Measurements from ENCODE around the gene PDZRN3.

DNA sequence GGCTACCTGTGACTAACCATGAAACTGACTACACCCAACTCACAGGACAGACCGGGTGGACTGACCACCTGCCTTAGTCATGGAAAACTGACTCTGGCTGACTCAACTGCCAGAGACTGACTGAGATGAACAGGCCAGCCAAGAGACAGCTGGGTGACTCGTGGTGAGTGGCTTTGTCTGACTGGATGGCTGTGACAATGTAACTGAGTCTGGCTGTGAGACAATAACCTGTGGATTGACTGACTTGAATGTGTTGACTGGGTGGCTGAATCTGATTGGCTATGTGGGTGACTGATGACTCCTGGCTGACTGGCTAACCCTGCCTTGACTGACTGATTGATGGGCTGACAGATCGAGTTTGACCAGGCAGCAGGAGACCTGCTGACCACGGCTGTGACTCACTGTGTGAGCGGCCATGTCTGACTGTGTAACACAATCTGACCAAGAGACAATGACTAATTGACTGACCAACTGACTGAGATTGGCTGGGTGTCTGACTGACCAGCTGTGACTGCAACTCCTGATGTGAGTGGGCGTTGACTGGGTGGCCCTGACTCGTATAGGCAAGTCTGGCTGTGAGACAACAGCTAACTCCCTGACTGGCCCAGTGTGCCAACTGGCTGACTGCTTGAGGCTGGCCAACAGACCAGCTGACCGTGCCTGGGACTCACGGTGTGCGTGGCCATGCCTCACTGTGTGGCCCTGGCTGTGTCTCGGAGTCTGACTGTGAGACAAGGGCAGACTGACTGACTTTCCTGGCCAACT, 509.2 kb downstream of the SHQ1 start:
- PRO-cap, 2 experiments, result no peak in any of the 2 experiments
- RAMPAGE, long total RNA, 4 experiments, result no peak in any of the 4 experiments

DNA sequence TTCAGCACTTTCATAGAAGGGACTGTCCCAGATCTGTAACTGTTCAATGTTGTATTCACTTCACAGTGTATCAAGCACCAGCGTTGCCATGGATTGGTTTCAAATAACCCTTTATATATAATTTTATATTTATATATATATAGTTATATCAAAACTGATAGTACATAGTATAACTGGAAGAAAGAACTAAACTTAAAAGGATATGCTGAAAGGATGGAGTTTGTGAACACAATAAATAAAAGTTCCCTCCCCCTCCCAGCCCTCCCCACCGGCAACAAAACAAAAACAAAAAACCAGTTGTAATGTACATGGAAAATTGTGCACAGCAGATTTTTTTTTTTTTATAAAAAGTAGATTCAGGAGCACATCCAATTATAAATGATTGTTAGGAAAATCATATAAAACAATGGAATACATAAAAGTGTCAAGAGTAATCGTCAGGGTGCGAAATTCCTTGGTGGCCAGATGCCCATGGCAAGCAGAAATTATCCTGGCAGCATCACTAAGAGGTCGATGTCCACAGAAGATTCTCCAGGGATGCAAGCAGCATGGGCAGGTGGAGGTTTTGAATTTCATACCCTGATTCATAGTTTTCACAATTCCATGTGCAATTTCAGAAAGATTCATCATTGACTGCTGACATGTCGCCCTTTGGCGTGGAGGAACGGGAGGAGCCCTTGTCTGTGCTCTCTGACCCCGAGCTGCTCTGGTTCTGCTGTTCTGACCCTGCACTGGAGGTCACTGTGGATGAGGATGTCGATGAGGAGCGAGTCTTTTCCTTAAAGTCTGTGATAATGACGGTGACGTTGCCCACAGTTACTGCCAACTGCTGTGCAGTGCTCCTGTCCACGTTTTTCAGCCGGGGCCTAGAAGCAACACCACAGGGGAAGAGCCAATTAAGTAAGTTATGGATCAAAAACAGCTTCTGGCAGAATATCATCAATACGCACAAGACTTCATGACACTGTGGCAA, 470.2 kb downstream of the SHQ1 start:
- PRO-cap, 2 experiments, result no peak in any of the 2 experiments
- RAMPAGE, long total RNA, 4 experiments, result no peak in any of the 4 experiments

GRCh38 chr3:72386229-72386720, 462.0 kb downstream of the SHQ1 start:
- PRO-cap, 2 experiments, result no peak in any of the 2 experiments
- RAMPAGE, long total RNA, 4 experiments, result no peak in any of the 4 experiments

DNA sequence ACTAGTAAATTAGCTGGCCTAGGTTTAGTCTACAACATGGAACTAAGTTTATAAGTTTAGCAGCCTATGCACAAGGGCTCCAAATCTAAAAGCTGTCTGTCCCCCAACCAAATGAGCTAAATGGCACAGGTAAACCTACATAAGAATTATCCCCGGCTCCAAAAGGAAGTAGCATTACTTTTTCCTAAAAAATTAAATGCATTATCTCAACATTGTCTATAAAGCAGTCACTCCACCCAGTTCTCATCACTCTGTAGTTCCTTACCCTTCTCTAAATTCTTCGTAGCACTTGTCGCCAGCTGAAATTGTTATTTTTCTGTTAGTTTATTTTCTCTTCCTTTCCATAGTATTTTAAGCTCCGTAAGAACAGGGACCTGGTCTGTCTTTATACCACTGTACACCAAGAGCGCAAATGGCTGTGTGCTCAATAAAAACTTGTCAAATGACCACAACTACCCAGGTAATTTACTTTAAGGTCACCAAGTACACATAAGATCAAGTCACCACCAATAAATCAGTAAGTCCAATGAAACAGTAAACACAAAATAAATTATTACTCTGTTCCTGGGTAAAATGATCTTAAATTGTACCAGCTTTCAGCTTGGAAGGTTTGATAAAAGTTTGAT, 407.1 kb downstream of the SHQ1 start:
- PRO-cap, 2 experiments, result no peak in any of the 2 experiments
- RAMPAGE, long total RNA, 4 experiments, result start-site peak on the minus strand in 1 of 4 experiments, centred at position 321 of the sequence, 10 reads per replicate

DNA sequence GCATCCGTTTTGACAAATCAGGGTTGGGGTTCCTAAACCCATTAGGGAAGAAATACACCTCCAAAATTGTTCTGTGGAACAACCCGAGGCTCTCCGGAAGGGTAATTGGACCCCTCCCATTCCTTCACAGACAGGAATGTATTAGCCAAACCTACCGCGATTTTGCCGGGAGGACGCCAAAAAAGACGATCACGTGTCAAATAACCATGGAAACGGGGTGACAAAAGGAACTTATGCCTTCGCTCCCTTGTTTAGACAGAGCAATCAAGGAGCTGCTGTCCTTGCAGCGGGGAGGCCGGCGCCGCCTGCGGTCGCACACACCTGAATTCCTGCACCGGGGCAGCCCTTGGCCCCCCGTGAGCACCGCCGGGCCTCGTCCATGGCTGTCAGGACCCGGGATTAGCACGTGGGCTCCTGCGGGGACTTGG, 193.2 kb downstream of the SHQ1 start:
- PRO-cap, 2 experiments, result no peak in any of the 2 experiments
- RAMPAGE, long total RNA, 4 experiments, result no peak in any of the 4 experiments

DNA sequence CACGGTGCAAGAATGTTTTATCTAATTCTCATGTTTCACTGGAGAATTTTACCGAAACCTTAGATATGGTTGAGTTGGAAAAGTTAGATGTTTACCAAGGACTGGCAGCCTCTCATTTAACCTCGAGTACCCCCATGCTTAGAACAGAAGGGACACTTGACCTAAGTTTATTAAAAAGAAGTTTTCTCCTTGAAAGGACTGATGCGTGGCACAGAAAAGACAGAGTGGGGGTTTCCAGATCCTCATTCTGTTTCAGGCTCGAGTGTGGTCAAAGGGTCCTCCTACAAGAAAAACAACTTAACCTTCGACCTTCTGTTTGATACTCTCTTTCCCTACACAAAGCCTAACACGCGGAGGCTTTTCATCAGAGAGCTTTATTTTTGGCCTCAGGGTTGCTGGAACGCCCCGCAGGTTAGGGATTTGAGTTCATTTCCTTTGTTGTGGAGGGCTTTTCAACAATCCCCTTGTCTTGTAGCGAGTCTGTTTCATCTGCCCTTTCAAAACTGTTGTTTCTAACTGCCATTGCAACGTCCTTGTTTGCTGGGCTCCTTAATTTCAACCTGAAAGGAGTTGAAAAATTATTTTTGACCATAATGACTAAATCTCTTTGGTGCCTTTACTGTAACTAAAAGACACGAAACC, 1.1 kb downstream of the GXYLT2 start:
- PRO-cap, 2 experiments, result no peak in any of the 2 experiments
- RAMPAGE, long total RNA, 4 experiments, result no peak in any of the 4 experiments

DNA sequence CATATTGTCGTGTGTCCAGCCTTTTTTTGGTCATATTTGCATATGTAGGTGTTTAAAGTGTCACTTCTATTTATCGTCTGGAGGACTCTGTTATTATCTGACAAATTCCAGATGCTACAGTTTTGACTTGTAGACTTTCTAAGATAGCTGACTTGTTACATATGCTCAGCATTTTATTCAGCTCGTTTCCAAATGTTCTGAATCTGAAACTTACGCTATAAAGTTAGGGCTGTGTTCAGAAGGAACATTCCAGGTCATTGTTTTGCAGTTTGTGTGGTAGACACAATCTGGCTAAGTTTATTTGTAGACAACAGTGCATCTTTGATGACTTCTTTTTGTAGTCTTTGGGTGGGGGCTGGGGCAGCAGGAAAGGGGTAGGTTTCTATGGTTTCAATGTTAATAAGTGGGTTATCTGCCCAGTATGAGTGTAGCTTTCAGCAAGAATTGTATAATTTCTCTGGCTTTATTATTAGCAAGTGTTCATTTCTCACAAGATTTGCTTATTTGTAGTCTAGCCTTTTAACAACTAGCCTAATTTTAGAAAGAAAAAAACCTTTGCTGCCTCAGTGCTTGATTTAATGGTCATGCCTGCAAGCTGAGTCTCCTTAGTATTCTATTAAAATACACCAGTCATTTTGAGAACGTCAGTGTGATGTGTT, 2.1 kb downstream of the PPP4R2 start:
- PRO-cap, 2 experiments, result no peak in any of the 2 experiments
- RAMPAGE, long total RNA, 4 experiments, result no peak in any of the 4 experiments

- PRO-cap, 2 experiments, result no peak in any of the 2 experiments
- RAMPAGE, long total RNA, 4 experiments, result no peak in any of the 4 experiments
Observed at GRCh38 chr3:73059308-73060040, 2.0 kb upstream of the EBLN2 start.

GRCh38 chr3:73068228-73068896, 6.9 kb downstream of the EBLN2 start:
- PRO-cap, 2 experiments, result no peak in any of the 2 experiments
- RAMPAGE, long total RNA, 4 experiments, result no peak in any of the 4 experiments

DNA sequence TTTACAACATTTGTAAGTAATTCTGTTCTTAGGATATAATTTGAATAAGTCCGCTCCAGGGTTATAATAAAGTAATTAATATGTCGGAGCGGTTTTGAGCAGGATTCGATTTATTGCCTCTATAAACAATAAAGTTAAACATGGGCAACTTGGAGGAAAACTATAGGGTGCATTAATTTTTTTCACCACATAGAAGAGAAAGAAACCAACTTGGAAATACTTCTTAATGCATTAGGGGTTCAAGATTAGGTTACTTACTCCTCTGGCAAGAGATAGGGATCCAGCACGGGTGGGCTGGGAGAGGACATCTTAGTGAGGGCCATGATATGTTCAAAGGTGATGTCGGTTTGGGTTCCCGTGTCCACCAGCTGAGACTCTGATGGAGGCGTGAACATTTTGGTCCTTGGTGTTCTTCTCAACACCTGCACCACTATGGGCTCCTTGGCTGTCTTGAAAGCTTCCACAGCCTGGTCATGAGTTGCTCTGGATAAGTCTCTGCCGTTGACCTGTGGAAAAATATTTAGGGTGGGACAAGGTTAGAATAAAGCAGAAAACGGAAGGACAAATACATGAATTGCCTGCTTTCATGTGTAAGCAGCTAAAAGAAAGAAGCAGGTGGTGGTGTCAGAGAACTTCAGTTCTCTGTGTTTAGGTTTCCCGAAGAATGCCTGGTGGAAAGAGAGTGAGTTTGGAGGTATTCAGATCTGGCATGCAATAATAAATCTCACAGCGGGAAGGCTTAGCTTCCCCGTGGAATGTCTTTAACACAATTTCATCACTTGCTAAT, 220.7 kb downstream of the PDZRN3 start:
- PRO-cap, 2 experiments, result no peak in any of the 2 experiments
- RAMPAGE, long total RNA, 4 experiments, result start-site peak on the minus strand in 2 of 4 experiments, centred at positions 223 to 414 of the sequence, 6 to 7 reads per replicate

DNA sequence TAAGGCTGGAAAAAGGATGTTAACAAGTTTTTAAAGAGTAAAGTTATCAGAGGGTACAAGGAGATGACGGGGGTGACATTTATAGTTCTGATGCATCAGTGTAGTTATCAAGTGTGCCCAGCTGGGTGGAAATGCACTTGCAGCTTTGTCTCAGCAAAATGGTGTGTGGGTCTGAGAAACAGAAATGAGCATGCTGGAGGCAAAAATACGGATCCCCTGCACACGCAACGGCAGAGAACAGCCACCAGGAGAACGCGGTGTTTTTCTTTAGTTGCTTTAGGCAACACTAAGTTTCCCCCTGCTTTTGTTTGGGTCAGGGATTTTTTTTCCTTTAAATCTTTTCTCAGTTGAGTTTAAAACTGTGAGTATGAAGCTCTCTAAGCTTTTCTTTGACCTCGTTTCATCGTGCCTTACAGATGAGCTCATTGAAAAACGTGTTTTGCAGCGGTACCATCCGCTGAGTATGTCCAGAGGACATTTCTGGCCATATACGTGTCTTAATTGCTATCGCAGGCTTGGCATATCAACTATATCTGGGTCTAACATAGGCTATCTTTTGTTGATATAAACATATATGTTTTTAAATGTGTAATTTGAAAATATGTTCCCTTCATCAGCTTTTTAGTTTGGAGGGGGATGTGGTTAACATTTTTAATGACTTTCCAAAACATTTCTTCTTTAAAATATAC, 205.3 kb downstream of the PDZRN3 start:
- PRO-cap, 2 experiments, result no peak in any of the 2 experiments
- RAMPAGE, long total RNA, 4 experiments, result no peak in any of the 4 experiments

DNA sequence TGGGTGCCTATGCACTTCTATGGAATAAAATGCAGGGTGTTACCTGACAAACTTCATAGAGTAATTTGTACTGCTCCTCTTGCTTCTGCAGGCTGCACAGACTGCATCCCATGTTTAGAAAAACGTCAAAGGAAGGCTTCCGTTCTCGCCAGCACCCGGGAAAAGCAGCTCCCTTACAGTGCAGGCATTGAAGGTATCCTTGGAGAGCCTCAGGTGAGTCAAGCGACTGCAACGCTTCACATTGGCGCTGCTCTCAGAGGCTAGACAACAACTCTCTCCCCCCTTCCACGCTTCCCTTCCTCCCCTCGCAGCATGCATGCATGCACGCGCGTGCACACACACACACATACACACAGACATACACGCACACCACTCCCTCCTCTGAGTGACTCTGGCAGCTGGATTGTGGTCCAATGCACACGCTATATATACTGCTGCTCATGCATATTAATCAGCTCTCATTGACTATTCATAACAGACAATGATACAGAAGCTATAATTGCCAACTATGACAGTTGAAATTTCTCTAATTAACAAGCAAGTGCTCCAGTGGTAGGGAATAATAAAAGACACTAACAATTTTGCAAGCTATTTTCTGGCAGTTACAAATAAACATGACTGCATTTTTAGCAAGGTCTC, 191.0 kb downstream of the PDZRN3 start:
- PRO-cap, 2 experiments, result no peak in any of the 2 experiments
- RAMPAGE, long total RNA, 4 experiments, result no peak in any of the 4 experiments

DNA sequence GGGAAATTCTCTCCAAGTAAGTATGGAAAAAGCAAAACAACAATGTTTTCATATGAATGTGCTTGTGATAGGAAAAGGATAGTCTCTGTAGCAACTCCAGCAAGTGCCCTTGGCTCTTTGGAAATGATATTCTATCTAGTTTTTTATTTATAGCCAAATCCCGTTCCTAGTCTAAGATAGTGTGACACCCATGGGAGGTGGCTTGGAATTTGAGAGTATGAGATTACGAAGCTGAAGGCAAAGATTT, 119.9 kb downstream of the PDZRN3 start:
- PRO-cap, 2 experiments, result no peak in any of the 2 experiments
- RAMPAGE, long total RNA, 4 experiments, result no peak in any of the 4 experiments

- PRO-cap, 2 experiments, result no peak in any of the 2 experiments
- RAMPAGE, long total RNA, 4 experiments, result no peak in any of the 4 experiments
Observed at GRCh38 chr3:73513269-73513925, 111.3 kb downstream of the PDZRN3 start.

DNA sequence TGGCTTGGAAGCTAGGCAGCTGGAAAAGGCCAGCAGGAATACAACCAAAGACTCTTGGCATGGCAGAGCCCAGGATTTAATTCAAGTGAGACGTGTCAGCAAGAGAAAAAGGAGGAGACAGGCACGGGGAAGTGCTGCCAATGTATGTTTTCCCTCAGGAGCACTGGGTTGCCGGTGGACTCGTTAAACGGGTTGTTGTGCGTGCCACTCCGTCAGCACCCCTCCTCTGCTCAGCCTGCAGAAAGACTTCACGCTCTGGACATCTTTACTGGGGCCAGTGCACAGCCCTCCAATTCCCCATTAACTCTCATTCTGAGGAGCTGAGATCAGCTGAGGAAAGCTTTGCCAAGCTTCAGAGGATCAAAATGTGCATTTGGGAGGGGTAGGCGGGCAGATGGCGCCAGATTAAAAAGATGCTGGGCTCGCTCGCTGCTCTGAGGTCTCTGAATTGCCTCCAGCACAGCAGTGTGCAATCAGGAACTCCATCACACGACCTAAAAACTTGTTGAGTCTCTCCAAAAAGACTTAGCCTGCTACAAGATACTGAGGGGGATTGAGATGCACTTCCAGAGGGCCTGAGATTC, 103.6 kb downstream of the PDZRN3 start:
- PRO-cap, 2 experiments, result no peak in any of the 2 experiments
- RAMPAGE, long total RNA, 4 experiments, result no peak in any of the 4 experiments

DNA sequence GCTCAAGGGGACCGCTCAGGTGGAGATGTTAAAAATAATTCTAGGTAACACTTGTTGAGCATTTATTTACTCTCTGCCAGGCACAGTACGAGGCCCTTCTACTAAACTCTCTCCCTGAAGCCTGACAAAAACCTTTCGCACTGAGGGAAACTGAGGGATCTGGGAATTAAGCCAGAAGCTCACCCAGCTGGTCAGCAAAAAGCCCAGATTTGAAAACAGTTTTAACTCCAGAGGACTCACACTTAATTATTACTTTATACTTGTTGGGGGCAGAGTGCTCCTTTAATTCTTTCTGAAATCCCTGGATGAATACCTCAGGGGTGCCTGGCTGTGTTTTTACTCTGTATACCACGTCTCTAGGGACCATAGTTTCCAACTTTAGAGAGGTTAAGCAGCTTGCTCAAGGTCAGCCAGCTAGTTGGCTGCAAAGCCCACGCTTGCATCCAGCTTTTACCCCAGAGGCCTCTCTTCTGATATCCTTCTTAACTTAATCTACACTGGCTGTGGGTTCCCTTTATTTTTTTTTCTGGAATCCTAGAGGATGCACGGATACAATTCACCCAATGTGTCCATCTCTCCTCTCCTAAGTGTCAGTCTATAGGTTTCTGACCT, 1.5 kb downstream of the PDZRN3 start:
- PRO-cap, 2 experiments, result no peak in any of the 2 experiments
- RAMPAGE, long total RNA, 4 experiments, result no peak in any of the 4 experiments

DNA sequence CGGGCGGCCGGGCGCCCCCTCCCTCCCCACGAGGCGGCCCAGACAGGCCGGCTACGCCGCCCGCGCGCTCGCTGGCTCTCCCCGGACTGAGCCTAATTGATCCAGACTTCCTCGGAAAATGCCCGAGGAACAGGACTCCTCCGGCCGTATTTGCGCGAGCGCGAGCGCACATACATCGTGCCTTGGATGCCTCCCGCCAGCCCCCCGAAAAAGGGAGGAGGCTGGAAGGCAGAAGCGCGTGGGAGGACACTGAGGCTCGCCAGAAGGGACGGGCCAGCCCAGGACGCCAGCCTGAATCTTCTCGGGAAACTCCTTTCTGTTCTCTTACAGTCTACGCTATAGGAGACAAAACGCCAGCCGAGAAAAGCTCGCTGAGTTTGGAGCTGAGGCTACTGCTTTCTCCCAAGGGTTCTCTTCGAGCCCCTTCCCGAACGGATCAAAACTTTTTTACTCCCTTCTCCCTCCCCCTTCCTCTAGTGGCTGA, at the start of gene PDZRN3:
Gene PDZRN3 (minus strand): TSS at position 88 of the 484 bp plus-strand sequence.
- PRO-cap, 2 experiments, result peak in 2 of 2 experiments; most common minus-strand start position 88 of the sequence (in 2)
- RAMPAGE, long total RNA, 4 experiments, result no peak in any of the 4 experiments

- PRO-cap, 2 experiments, result no peak in any of the 2 experiments
- RAMPAGE, long total RNA, 4 experiments, result no peak in any of the 4 experiments
Observed at GRCh38 chr3:73766559-73767445, 142.1 kb upstream of the PDZRN3 start.

GRCh38 chr3:73779867-73780185, 155.1 kb upstream of the PDZRN3 start:
- PRO-cap, 2 experiments, result no peak in any of the 2 experiments
- RAMPAGE, long total RNA, 4 experiments, result no peak in any of the 4 experiments

GRCh38 chr3:75434707-75435232, 229.4 kb upstream of the FRG2C start:
- PRO-cap, 2 experiments, result peak in 2 of 2 experiments; most common minus-strand start chr3:75435110 (in 2)
- RAMPAGE, long total RNA, 4 experiments, result start-site peak on the minus strand in 3 of 4 experiments, at chr3:75435089-75435130 at its widest, 20 to 110 reads per replicate